M059J (cell line): ENCODE results near the gene TMEM229B.

GRCh38 chr14:65236396-65236770, 134.1 kb upstream of the MAX start:
- RAMPAGE, long total RNA: no peak

- RAMPAGE, long total RNA: no peak
These were observed 519 bp upstream of the FUT8 start for GRCh38 chr14:65412140-65412282.

DNA sequence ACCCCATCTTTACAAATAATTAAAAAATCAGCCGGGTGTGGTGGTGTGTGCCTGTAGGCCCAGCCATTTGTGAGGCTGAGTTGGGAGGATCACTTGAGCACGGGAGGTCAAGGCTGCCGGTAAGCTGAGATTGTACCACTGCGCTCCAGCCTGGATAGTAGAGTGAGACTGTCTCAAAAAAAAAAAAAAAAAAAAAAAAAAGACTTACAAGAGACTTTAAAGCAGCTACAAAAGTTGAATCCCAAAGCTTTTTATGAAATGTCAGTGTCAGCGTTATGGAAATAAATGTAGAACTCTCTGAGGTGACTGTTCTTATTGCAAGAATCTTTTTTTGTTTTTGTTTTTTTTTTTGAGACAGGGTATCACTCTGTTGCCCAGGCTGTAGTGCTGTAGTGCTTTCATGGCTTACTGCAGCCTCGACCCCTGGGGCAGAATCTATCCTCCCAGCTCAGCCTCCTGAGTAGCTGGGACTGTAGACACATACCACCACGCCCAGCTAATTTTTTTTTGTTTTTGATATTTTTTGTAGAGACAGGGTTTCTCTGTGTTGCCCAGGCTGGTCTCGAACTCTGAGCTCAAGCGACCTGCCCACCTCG, 17.3 kb downstream of the FUT8 start:
- RAMPAGE, long total RNA: no peak

- RAMPAGE, long total RNA: no peak
These were observed 217.4 kb downstream of the FUT8 start for GRCh38 chr14:65629612-65630563.

DNA sequence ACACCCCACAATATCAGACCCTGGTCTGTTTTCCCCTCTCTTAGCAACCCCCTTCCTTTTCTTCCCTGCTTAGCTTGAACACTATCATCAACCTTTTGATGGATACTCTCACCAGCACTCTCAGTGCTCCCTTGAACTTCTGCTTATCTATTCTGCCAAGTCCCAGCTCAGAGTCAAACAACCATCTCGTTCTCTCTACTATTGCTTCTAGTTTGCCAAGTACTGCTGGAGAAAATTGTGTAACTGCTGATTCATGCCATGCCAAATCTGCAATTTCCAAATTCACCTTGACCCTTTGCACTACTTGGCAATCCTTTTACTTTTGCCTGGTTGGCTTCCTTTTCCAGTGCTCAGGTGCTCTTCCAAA, 2.9 kb upstream of the CCDC196 start:
- RAMPAGE, long total RNA: no peak

DNA sequence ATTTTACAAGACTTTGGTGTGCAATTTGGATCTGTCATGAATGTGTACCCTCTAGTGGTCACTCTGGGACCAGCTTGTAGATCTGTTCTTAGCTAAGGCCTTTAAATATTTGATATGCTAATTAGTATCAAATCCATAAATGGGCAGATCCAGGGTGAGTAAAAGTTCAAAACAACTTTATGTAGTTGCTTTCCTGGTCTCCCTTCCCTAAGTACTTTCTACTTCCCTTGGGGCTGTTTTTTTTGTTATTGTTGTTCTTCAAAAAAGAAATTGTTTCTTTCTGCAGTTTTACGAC, 238.4 kb downstream of the GPHN start:
- RAMPAGE, long total RNA: no peak

DNA sequence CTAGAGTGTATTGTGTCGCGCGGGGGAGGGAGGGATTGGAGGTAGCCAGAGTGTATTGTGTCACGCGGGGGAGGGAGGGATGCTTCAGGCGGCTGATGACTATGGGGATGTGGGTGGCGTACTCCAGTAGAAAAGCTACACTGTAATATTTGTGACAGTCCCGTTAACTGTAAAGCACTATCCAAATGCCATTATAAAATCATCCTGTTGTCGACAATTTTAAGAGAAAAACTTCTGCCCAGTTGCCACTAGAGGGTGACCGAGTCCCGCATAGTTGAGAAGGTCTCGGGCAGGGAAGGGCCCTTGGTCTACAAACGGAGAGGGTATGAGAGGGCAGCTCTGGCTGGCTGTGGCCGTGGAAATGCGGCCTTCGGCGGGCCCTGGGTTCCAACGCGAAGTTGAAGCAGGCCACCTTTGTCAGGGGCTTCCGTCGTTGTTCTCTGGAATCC, 15.1 kb upstream of the PLEK2 start:
- RAMPAGE, long total RNA: no peak

DNA sequence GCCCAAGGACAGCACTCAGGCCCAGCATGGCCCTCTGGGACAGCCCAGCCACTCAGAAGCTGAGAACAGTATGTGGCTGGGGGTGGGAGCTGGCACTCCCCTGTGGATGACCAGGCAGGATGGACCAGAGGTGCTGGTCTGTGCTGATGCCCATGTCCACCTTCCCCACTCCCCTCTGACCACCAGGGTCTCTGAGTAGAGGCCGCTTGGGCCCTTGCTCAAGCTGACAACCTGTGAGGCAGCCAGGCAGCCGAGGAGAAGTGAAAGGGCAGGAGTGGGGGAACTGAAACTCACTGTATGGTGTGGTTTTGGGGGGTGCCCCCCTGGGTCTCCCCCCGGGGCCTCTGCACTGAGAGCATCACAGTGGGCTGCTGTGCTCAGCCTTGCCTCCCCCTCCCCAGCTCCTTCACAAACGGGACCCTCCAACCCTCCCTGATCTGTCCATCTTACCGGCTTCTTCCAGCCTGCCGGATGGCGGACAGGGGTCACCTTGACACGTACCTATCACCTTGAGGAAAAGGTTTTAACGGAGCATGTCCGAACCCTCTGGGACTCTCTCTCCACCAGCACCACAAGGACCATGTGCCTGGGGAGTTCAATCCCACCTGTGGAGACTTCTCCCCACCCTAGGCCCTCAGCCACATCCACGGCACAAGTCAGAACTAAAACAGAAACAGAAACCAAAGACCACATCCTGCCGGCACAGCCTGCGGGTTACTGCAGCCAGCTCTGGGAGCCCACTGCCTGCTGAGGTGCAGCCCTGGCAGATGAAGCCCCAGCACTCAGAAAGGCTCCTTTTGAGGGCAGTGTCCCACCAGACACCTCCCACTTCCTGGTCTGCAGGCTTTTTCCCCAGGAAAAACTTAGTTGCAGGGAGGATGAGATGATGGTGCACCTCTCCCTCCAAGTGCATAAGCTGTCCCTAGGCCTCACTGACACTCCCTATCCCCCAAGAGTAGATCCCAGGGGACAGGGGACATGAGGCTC, at the start of gene TMEM229B:
TSS of gene TMEM229B (minus strand) at position 664 of the 987 bp plus-strand sequence.
- RAMPAGE, long total RNA: no peak

DNA sequence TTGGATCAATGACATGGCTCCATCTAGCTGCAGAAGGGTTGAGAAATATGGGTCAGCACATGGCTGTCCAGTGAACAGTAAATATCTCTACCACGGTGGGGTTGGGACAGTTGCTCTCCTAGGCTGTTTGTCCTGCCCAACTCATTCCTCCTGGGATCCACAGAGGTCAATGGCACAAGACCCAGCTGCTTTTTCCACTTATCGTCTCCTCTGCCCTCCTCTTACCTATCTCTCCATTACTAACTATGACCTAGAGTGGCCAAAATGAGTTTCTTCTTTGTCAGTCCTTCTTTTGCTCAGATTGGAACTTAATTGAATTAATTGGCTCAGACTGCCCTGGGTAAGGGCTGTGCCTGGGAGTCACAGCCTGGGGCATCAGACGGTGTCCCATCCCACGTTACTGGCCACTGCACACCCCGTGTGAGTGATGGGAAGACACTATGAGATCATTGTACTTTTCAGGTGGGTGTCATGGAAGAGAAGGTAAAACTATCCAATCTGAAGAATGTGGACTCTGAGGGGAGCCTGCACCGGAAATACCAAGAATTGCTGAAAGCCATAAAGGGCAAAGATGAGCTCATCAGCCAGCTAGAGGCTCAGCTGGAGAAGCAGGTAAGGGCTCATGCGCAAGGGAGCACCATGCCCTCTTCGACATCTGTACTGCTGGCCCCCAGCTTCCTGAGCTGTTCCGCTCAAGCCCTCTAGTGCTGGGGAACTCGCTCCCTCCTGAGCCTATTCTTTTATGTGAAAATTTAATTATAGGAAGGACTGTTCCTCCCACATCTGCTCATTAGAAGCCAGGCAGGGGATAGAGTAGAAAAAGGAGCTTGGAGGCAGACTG, 23.9 kb downstream of the PLEKHH1 start:
- RAMPAGE, long total RNA: no peak

DNA sequence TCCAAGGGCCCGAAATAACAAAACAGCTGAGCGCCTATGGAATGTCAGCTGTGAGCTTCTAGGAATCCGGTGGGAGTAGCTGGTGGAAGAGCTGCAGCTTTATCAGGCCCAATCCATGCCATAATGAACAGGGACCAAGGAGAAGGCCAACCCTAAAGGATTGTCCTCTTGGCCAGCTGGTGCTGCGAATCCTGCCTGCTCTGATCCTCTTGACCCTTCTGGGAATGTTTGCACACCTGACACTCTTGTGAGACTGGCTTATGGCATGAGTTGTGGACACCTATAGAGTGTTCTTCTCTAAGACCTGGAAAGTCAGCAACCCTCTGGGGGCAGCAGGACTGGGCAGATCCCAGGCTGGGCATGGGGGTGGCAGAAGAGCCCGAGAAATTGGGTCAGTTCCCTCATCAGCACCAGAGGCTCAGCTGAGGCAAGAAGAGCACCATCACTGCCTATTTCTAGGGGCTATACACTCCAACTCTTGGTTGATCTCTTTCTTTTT, 32.1 kb downstream of the RDH12 start:
- RAMPAGE, long total RNA: no peak

DNA sequence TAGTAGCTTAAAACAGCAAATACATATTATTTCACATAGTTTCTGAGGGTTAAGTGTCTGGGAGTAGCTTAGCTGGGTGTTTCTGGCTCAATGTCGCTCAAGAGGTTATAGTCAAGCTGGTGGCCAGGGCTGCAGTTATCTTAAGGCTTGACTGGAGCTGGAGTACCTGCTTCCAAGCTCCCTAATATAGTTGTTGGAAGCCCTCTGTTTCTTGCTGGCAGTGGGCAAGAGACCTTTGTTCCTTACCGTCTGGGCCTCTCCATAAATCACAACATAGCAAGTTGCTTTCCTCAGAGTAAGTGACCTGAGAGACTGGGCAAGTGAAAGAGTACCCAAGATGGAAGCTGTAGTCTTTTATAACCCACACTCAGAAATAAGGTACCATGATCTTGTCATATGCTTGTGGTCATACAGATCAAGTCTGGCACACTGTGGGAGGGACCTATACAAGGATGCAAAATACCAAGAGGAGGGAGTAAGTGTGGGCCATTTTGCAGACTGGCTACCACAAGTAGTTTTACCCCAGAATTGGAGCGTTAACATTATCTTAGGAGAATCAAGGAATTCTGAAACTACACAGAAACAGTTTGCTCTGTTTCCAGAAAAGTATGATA, 66.8 kb downstream of the RAD51B start:
- RAMPAGE, long total RNA: no peak

- RAMPAGE, long total RNA: no peak
These were observed 114.4 kb downstream of the RAD51B start for GRCh38 chr14:67933809-67934573.

DNA sequence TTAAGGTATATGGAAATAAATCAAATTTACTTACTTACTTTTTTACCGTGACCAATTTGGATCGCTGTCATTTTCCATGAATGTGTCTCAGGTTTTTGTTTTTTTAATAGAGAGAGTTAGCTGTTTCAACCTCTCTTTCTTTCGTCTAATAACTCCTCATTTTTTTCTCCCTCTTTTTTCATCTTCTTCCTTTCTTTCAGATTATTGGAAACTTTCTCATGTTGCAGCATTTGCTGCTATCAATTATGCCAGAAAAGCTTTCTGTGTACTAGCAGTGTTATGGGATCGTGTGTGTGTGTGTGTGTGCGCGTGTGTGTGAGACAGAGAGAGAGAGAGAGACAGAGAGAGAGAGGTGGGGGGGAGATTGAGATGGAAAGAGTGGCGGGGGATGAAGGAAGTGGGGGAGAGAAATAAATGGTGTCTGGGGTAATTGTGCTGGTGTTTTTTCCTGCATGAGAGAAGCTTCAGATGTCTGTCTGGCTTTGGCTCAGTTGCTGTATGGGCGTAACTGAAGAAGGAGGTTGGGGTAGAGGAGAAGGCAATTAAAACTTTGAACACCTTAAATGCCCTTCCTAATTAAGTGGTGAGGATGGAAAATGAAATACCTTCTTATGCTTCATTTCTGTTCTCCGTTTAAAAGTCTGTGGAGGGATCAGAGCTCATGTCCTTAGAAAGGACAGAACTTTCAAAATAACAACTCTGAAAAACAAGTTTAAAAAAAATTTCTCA, 268.9 kb downstream of the RAD51B start:
- RAMPAGE, long total RNA: no peak

DNA sequence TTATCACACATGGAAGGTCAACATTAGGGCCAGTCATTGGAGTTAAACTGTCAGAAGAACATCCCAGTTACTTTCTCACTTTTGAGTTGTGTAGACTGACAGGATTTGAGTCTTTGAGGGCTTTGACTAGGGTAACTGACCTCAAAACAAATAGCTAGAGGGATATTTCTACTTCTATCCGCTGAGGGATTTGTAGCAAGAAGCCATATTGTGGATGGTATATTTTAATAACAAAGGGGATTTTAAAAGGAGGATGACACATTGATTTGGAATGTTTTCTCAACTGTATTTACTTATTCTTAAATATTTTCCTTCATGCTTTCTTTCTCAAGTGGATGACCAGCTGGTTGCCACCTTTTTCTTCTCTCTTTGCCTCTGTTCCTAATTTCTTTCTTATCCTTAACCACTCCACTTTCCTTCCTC, 411.3 kb downstream of the RAD51B start:
- RAMPAGE, long total RNA: no peak

DNA sequence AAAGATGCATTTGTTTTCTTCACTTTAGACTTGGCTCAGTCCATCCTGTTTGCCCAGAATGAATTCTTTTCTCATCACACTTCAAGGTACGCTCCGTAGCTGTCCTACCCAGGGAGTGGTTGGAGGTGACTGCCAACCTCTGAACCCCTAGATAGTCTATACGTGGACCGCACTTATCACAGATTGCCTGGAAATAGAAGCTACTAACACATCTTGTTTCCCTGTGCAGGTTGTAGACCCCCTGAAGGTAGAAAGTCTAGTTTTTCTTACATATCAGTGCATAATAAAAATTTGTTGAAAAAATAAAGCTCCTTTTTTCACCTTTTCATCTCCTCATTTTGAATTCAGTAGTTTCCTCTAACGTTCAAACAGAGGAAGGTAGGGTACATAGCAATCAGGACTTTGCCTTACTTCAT, 422.6 kb downstream of the RAD51B start:
- RAMPAGE, long total RNA: no peak

DNA sequence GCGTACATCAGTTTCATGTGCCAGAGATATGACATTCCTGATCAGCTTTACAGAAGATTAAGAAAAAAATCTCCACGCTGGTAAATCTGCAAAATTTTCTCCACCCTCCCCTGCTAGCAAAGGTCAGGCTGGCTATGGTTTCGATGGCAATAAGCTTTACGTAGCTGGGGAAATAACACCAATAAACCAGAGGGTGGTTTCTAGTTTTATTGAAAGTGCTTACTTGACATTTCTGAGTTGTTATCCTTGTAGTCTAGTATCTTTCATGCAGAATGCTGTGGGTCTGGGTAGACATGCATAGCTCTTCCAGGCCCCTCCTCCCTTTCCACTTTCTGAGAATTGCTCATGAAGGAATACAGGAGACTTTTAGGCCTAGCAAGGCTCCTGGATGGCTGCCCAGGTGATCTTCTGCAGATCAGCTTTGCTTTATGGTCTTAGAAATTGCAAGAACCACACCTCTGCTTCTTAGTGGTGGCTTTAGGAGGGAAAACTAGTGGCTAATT, 472.8 kb downstream of the RAD51B start:
- RAMPAGE, long total RNA: no peak

- RAMPAGE, long total RNA: no peak
These were observed 321.6 kb downstream of the ZFP36L1 start for GRCh38 chr14:68471027-68471980.

DNA sequence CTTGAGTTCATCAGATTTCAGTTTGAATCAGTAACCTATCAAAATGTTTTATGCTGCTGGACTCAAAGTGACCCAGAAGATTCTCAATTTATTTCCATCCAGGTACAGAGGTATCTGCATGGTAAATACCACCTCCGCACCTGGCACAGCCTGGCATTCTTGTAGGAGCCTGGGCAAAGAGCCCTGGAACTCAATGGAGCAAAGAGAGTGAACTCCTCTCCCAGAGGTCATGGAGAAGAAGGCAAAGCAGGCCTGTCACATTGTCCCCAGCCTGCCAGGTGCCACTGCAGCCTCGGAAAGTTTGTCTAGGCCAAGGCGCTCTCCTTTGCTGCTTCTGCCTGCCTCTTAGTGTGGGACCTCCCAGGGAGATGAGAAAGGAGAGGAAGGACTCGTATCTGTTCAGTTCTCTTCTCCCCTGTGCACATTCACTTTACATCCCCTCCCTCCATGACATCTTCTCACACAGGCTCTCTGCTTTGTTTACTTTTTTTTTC, 319.8 kb downstream of the ZFP36L1 start:
- RAMPAGE, long total RNA: no peak

DNA sequence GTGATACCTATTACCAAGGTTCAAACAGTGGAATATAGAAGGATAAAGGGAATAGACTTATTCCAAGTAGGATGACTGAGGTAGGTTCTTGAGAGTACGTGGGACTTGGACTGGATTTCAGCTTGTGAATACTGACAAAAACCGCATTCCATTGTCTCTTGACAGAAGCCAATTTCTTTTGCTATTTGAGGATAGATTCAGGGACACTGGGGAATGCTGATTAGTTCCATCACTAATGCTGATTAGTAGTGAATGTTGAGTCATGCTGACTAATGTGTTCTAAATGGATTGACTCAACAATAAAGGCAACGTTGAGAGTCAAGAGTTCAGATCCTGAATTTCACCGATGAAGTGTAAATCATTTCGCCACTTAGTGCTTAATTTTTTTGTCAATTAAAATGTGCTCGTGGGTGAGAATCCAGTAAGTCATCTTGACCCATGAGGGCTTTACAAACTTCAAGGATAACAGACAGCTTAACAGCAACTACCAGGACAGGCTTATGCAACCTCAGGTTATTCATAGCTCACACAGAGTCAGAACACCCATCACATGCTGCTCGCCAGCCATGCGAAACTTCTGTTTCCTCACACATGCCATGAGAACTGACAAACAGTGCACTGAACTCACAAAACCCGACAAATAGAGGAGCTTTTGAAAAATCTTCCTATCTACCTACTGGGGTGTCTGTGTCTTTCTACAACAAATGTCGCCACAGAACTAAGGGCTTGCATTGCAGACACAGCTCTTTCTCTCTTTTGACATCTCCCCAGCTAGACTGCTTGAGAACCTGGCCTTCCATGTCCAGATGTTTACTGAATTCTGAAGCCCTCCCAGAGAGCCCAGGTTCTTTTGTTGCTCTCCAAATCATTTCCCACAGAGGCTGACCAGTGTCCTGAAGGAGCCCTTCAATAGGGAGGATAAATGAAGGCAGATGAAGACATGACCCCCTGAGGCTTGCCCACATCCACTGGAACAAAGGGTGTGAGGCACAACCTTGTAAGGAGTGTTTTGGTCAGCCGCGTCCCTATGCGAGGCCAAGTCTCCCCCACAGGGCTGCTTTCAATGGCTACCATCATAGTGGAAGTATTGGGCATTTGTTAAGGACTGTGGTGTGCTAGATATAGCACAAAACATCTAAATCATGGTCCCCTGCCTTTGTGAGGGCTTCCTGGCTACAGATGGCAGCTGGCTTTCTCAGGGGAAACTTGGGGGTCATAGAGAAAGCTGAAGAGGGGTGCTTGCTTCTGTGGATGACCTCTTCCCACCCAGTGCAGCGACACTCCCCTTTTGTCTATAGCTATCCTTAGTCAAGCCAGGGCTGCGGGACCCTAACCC, 316.3 kb downstream of the ZFP36L1 start:
- RAMPAGE, long total RNA: no peak

GRCh38 chr14:68511387-68511950, 281.4 kb downstream of the ZFP36L1 start:
- RAMPAGE, long total RNA: no peak